Measurements from ENCODE around the gene TMEM98.

GRCh38 chr17:31493212-31493653 is 101.8 kb downstream of the RAB11FIP4 start:
- RRBS: no CpG with 5 or more reads among the region's 6 CpGs

DNA sequence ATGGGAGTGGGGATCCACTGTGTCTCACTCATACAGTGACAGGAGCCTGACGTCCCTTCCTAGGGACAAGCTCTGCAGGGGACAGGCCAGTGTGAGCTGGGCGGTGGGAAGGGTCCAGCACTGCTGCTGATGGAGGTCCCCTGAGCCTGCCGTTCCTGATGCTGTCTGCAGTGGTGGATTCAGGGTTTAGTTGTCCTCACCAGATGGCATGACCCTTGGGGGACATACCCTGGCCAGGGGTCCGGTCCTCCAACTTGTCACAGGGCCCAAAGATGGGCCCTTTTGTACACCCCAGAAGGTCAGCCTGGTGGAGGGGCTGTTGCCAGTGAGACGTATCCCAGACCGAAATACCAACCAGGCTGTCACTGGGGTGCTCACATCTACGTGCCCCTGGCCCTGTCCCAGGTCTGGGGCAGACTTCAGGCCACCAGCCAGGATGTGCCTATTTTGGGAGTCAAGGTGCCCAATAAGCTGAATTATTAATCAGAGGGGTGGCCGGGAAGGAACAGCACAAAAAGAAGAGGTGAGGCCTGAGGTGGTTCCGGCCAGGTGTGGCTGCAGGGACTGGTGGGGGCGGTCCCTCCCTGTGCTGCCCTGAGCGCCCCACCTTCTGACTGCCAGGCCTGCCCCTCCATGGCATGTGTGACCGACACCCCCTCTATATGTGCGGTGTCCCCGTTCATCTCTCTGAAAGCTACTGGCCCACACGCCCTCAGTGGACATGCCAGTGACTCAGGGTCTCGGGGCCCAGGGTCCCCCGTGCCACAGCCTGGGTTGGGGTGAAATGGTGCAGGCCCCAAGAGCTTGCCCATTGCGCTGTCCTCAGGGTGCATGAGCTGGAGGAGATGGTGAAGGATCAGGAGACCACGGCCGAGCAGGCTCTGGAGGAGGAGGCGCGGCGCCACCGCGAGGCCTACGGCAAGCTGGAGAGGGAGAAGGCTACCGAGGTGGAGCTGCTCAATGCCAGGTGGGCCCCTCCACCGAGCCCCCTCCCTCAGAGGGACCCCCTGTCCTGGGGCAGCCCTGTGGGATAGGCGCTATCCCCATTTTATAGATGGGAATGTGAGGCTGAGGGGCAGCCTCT is 133.1 kb downstream of the RAB11FIP4 start:
- RRBS: 67% methylated on average over 1 of the region's 29 CpGs

GRCh38 chr17:31535561-31536256 is 144.2 kb downstream of the RAB11FIP4 start:
- RRBS: no CpG with 5 or more reads among the region's 9 CpGs

GRCh38 chr17:31998500-31999082 is 8.6 kb upstream of the LRRC37B start:
- RRBS: no CpG with 5 or more reads among the region's 3 CpGs

DNA sequence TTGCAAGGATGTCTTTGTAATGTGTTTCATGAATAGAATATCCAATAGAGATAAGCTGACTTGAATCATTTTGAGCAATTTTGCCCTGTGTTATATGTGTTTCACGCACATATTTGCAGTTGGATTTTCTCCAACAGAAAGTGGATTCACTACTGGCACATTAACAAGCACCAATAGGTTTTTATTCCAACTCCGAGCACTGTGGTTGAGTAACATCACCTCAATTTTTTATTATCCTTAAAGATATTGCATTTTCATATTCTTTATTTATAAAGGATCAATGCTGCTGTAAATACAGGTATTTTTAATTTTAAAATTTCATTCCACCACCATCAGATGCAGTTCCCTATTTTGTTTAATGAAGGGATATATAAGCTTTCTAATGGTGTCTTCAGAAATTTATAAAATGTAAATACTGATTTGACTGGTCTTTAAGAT is 7.2 kb upstream of the LRRC37B start:
- RRBS: no CpG with 5 or more reads among the region's 2 CpGs

- RRBS: 2% methylated on average over 9 of the region's 78 CpGs
These were observed 645 bp downstream of the LRRC37B start for GRCh38 chr17:32007521-32008535.

DNA sequence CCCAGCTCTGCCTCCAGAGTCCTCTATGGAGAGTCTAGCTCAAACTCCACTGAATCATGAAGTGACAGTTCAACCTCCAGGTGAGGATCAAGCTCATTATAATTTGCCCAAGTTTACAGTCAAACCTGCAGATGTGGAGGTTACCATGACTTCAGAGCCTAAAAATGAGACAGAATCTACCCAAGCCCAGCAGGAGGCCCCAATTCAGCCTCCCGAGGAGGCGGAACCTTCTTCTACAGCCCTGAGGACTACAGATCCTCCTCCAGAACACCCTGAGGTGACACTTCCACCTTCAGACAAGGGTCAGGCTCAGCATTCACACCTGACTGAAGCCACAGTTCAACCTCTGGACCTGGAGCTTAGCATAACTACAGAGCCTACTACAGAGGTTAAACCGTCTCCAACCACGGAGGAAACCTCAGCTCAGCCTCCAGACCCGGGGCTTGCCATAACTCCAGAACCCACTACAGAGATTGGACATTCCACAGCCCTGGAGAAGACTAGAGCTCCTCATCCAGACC is 14.9 kb downstream of the LRRC37B start:
- RRBS: no CpG with 5 or more reads among the region's 5 CpGs

- RRBS: no CpG with 5 or more reads among the region's 4 CpGs
These were observed 6.0 kb upstream of the RHBDL3 start for GRCh38 chr17:32259704-32259962.

DNA sequence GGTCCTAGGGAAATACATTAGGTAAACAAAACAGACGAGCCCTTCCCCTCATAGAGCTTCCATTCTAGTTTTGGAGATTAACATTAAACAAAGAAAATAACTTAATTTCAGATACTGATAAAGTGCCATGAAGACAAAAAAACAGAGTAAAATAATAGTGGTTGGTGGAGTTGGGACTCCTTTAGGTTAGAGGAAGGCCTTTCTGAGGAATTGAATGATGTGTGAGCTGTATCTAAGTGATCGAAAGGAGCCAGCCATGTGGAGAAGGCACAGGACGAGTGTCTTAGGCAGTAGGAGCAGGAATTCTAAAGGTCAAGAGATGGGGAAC is 43.6 kb downstream of the ZNF207 start:
- RRBS: no CpG with 5 or more reads among the region's 3 CpGs

DNA sequence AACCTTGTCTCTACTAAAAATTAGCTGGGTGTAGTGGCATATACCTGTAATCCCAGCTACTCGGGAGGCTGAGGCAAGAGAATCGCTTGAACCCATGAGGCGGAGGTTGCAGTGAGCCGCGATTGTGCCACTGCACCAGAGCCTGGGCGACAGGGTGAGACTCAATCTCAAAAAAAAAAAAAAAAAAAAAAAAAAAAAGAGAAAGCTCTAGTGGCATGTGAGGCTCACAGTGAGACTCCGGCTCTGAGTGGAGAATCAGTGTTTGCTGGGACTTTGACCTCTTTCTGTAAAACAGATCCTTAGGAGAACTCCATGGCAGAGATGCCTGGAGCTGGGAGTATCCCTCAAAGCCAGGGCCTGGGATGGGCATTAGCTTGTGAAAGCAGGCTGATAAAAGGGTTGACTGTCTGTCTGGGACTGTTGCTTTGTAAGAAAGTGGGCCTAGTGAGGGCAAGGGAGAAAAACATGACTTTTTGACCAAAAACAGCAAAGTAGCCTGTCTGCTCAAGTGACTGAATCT is 46.4 kb downstream of the ZNF207 start:
- RRBS: no CpG with 5 or more reads among the region's 7 CpGs

DNA sequence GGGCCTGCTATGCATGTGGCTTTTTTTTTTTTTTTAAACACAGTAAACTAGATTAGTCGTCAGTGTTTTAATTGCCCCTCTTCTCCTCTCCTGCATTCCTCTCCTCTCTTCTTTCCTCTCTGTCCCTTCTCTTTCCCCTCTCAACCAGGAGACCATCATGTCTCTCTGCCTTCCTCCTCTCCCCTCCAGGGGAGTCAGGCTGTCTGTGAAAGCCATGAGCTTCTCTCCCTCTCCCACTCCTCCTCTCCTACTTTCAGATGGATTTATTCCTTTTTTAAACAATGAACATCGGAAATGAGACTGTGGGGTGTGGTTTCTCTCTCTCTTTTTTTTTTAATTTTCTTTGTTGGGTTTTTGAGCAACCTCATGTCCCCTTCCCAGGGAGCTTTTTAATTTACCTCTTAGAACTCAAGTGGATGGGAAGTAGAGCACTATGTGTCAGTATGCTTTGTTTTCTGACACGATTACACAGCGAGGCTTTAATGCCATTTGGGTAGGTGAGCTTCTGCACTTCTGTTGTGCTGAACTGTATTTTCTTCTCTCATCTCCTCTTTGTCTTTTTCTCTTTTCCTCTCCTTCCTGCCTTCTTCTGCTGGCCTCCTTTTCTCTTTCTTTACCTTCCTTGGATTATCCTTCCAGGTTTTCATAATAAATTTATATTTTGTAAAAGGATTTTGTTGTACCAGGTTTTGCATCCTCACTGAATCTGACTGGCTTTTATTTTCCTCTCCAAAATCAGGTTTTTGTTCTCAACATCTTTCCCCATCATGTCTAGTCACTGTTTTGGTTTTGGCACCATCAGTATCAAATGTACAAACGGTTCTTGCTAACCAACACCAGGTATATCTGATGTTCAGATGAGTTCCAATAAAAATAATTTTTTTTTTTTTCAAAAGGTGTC is 5.1 kb upstream of the CDK5R1 start:
- RRBS: no CpG with 5 or more reads among the region's 5 CpGs

DNA sequence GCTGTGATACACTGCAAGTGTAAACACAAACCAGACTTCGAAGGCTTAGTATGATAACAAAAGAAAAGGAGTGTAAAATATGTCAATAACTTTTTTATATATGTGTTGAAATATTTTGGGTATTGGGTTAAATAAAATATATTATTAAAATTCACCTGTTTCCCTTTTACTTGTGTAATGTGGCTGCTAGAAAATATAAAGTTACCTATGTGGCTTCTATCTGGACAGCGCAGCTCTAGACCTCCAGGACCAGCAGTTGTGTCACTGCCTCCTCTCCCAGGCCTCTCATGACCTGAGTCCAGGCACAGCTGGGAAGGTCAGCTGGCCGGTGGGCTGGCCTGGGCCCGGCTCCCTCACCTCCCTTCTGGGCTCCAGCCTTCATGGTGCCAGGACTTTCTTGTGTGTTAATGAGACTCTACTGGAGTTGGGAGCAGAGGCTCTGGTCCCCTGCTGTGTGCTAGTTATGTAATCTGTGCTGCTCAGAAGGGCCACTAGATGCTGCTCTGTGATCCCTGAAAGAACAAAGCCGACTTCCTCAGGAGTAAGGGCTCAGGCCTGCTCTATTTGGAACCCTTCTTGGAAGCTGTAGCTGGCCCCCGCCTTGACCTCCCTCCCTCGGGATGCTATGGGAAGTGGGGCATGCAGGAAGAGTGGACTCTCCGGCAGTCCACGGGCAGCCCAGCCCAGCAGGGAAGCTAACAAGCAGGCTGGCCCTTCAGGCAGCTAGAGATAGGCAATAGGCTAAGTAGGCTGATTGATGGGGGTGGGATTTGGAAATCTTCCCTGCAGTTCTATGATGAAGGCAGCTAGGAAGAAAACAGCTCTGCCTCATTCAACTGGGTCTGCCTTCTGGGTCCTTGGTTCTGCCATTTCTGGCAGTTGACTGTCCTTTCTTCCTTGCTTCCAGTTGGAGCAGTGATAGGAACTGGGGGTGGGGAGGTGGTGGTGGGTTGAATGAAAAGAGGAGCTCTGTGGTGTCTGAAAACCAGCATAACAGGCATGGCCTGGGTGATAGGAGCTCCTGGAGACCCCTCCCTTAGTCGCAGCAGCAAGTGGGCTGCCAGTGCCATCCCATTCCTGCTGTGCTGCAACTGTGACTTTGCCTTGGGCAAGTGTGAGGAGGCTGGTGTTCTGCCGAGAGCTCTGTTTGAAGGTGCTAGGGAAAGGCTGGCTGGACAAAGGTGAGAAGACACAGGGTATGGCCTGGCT is 3.2 kb upstream of the CDK5R1 start:
- RRBS: no CpG with 5 or more reads among the region's 11 CpGs

DNA sequence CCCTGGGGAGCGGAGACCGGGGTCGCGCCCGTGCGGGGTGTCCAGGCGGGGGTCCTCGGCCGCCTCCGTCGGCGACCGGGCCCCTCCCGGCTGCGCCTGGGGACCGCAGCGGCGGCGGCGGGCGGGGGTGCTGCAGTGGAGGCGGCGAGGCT is 275 bp downstream of the CDK5R1 start:
- RRBS: 2% methylated on average over 21 of the region's 23 CpGs

- RRBS: no CpG with 5 or more reads among the region's 10 CpGs
These were observed 16.8 kb downstream of the CDK5R1 start for GRCh38 chr17:32503252-32504373.

GRCh38 chr17:32523923-32524476 is 37.2 kb downstream of the CDK5R1 start:
- RRBS: no CpG with 5 or more reads among the region's 10 CpGs

- RRBS: no CpG with 5 or more reads among the region's 11 CpGs
These were observed 55.3 kb downstream of the CDK5R1 start for GRCh38 chr17:32541939-32542704.

GRCh38 chr17:32553687-32554489 is 67.1 kb downstream of the CDK5R1 start:
- RRBS: no CpG with 5 or more reads among the region's 3 CpGs

- RRBS: no CpG with 5 or more reads among the region's 3 CpGs
These were observed 72.6 kb downstream of the CDK5R1 start for GRCh38 chr17:32559285-32559842.

GRCh38 chr17:32600107-32601338 is 113.7 kb downstream of the CDK5R1 start:
- RRBS: no CpG with 5 or more reads among the region's 10 CpGs

GRCh38 chr17:32927576-32928935 is at the start of gene TMEM98:
Gene TMEM98, plus strand, starts transcription at chr17:32928153.
- RRBS: 2% methylated on average over 64 of the region's 114 CpGs